LHCN-M2 (cell line): ENCODE results near the genes OR2G2, OR2G3, OR2T8, OR2AJ1, LYPD8 and ZNF692.

DNA sequence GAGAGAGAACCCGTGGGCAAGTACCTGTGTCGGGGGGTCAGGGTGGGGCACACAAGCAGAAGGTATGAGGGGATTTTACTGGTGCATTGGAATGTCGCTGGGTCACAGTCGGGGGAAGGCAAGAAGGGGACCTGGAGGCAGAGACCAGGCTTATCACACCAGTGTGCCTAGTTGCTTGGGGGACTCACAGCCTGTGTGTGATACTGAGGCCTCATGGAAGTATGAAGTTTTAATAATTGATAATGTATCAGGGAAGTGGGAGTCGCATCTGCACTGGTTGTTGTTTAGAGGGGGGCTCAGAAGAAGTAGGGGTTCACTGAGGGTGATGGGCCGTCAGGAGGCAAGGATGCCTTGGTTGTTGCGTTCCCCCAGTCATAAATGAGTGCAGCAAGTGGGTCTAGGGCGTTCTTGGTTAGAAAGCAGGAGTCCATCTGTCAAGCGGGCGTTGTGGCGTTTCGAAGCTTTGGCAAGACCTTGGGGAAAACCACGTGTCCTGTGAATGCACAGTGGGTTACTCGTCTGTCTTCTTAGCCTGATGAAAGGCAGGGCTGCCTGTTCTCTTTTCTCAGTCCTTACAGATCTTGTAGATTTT lies 6.1 kb upstream of the ZNF496 start:
- RAMPAGE, long total RNA: no peak

DNA sequence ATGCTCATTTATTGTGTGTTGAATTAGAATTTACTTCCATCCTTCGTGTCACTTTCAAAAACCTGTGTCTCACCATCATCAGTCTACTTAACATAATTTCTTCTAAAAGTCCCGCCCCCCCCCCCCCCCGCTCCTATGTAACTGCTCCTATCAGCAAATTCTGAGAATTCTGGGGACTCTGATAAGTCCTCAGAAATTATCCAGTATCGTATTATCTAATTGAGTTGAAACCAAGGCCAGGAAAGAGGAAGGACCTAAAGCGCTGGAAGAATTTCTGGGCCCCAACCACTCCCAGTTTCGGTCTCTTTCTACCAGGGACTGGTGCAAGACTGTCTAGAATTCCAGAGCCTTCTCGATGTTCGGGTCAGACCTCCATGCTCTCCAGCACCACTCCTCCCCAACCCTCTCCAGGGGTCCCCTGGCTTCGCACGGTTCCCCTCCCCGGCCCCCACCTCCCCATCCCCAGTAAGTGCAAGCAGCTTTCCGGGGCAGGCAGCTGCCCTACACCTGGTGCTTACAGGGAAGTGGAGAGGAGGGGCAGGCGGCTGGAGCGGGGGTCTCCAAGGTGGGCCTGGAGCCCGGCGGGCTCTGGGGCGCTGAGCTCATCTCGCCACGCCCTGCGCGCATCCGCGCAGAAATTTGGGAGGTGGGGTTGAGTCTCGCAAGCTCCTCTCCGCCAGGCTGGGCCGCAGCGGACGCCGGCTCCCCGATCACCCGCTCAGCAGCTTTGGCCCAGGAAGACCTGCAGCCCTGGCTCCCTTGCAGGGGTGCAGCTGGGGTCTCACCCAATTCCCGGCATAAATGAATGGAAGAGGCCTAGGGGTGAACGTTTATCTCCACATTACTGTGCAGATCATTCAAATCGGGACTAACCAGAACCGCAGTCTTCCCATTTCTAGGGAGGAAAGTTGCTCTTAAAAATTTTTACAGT lies 16.1 kb upstream of the ZNF496 start:
- RAMPAGE, long total RNA: no peak

DNA sequence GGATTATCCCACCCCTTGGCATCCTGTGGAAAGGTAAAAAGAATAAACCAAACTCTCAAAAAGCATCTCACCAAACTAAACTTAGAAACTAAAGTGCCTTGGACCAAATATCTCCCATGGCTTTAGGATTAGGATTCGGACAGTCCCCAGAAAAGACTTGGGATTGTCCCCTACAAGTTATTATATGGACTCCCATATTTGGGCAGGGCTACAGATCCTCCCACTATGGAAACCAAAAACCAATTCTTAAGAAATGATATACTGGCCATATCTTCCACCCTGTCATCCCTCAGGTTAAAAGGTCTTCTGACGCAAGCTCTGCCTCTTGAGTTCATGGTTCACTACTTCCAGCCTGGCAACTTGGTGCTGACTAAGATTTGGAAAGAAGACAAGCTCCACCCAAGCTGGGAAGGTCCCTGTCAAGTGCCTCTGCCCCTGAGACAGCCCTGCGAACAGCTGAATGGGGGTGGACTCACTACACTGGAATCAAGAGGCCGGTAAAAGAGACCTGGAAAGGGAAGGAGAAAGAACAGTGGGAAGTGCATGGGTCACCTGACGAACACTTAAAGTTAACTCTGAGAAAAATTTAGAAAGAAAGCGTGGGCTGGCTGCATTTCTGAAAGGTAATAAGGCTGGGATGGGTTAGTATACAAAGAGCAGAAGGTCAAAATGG lies 25.9 kb upstream of the ZNF496 start:
- RAMPAGE, long total RNA: no peak

- RAMPAGE, long total RNA: no peak
These were observed 16.6 kb downstream of the NLRP3 start for GRCh38 chr1:247432521-247433064.

- RAMPAGE, long total RNA: no peak
These were observed at the start of gene OR2G2 for GRCh38 chr1:247588009-247588587. Gene OR2G2 (plus strand): TSS chr1:247588360.

GRCh38 chr1:247605551-247605875 lies at the start of gene OR2G3:
Gene OR2G3 (plus strand): TSS chr1:247605586.
- RAMPAGE, long total RNA: no peak

DNA sequence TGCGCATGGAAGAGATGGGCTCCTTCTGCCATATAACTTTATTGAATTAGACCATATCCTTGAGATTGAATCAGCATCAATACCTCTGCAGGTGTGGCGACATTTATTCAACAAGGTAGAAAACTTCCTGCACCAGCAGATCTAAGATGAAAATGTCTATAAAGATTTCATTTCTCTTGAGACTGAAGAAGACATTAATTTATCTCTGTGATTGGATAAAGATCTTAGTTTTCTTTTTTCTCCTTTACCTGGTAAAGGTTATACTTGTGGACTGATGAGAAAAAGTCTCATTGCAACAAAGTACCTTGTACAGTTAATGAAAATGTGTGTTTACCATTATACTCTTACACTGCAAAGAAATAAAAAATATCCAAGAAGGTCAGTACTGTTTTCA lies at the start of gene OR2T8:
Gene OR2T8, plus strand, starts transcription at position 289 of the 394 bp plus-strand sequence.
- RAMPAGE, long total RNA: no peak

GRCh38 chr1:247924741-247925345 lies at the start of gene OR2AJ1:
Gene OR2AJ1 (plus strand): TSS chr1:247924889.
- RAMPAGE, long total RNA: no peak

DNA sequence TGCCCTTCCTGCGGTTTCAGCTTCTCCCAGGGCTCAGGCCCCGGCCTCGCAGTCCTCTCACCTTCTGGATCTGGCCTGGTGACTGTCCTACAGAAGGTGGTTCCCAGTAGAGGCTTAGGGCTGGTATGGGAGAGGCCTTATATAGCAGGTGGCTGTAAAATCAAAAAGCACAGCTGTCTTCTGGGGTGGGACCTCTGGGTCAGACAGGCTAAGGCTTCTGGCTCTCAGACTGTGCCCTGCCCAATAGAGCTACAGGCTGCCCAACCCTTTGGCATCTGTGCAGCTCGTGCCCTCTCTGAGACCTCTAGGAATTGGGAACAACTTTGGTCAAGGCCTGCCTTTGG lies at the start of gene LYPD8:
Gene LYPD8, minus strand, starts transcription at position 116 of the 344 bp plus-strand sequence.
- RAMPAGE, long total RNA: no peak

DNA sequence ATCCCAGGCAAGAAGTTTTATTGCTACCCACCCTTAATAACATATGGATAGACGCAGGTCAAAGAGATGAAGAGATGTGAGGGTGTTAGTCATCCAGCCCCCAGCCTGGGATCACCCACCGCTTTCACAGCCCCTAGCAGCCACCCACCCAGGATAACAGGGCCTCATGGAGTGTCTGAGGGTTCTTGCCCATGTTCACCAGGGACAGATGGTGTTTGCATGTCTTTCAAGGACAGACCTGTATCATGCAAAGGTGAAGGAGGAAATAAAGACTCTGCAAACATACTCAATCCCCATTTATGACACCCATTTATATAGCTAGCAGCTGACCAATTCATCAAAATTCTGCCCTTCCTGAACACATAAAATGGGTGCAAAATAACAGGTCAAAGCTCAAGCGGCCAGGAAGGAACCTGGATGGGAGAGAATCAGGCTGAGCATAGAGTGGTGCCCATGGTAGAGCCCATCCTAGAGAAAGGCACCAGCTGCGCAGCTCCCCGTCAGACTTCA lies 32.7 kb upstream of the LYPD8 start:
- RAMPAGE, long total RNA: no peak

DNA sequence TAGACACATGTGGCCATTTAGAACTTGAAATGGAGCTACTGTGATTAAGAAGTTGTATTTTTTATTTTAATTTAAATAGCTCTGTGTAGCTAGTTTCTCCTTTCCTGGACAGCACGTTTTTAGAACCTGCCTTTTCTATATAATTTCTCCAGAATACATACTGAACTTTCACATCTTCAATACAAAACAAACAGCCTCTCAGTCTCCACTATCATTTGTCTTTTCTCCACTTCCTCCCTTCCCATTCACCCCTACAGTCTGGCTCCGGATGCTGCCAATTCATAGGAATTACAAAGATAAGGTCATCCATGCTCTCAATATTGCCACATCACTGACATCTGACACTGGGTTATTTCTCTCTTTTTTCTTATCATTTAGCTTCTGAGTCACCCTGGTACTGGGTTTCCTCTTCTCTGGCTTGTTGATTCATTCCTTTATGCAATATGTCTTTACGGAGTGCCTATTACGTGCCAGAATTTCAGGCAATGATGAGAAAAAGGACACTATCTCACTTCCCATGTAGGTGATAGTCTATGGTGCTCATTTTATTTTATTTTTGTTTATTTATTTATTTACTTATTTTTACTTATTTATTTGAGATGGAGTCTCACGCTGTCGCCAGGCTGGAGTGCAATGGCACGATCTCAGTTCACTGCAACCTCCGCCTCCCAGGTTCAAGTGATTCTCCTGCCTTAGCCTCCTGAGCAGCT lies 3.1 kb upstream of the SH3BP5L start:
- RAMPAGE, long total RNA: no peak

DNA sequence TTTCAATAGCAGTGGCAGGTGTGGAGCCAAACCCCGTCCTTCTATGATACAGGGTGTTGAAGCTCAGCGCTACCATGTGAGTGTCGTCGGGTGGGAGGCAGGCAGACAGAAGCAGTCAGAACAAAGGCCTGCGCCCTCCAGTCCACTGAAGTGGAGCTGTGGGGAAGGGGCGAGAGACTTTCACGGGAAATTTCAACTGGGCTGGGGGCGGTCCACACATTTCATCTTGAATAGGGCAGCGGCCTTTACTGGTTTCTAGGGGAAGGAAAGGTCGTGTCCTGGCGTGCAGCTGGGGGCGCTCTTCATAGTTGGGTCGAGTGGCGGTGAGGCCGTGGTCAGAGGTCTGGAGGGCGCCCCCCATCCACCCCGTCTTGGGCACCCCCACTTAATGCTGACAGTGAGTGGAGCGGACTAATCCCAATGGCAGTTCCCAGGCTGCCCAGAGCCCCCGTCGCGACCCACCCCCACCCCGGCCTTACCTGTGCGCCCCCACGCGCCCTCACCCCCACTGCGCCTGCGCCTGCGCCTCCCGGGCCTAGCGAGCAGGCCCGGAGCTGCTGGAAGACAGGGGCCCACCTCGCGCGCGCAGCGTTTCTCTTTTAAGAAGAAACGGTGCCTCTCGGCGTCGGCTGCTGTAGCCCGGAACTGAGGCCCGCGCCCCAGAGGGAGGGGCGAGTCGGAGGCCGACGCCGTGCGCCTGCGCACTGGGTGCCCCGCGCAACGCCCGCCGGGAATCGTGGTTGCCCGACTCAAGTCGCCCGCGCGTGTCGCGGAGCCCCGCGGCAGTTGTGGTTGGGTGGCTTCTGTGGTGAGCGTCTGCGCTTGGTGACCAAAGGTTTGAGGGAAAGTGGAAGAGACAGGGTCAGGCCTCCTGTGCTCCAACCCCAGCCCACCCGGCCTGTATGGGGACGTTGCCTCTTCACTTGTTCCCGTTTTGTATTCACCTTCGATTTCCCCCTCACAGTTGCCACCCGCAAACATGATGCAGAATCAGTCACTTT lies at the start of gene ZNF692:
Gene ZNF692, minus strand, starts transcription at position 647 of the 1,001 bp plus-strand sequence.
- RAMPAGE, long total RNA: no peak

- RAMPAGE, long total RNA: no peak
These were observed 606 bp upstream of the ZNF692 start for GRCh38 chr1:248859440-248859941.